Measurements from ENCODE around the genes ZNF624 and TNFRSF13B.

- RRBS, result 1% methylated on average over 28 of the region's 67 CpGs
These were observed at the start of gene ZNF624 for GRCh38 chr17:16652871-16654366. ZNF624 (minus strand) TSS chr17:16653850.

- RRBS, result 82% methylated on average over 6 of the region's 14 CpGs
These were observed at the start of gene TNFRSF13B for GRCh38 chr17:16971912-16972431. TNFRSF13B (minus strand) TSS chr17:16972118.

DNA sequence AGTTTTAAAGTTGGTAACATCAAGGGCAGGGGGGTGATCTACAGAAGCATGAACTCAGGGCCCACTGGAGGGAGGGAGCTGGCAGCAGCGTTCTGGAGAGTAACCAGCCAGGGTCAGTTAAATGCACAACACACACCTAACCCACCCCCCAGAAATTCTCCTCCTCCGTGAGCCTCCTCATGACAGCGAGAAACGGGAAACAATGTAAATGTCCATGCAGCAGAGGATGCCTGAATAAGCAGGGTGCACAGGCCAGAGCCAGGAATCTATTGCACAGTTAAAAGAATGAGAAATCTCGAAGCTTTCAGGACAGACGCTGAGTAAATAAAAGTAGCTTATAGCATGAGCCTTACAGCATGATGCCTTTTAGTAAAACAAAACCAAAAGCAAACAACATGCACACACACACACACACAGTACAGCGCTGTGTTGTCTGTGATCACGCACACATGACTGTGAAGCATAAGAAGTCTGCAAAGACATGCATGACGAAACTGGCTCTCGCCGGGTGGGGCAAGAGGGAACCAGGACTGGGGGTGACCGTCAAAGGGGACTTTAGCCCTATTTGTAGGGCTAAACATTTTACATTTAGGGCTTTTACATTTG is 1.7 kb upstream of the TNFRSF13B start:
- RRBS, result no CpG with 5 or more reads among the region's 12 CpGs

DNA sequence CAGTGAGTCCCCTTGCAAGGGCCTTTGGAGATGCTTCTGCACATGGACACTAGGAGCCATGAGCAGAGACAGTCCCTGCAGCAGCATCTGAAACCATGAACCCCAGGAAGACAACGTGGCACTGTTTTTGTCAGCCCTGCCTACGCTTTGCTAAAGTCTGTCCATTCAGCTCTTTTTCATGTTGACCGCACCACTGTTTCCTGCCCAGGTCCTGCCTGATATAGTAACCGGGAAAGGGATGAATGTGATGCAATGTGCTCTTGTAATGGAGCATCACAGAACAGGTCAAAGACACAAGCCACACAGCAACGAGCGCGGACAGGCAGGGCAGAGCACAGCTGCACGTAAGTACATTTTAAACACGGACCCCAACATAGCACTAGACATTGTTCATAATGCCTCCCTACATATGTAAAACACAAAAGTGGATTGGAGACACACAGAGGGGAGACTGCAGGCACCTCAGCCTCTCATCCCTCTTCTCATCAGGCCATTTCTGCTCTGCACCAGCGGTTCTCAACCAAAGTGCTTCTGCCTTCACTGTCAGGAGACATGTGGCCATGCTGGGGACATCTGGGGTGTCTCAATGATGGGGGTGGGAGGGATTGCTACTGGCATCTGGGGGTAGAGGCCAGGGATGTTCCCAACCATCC is 16.9 kb upstream of the TNFRSF13B start:
- RRBS, result no CpG with 5 or more reads among the region's 10 CpGs

GRCh38 chr17:17001907-17002283 is 30.0 kb upstream of the TNFRSF13B start:
- RRBS, result 0% methylated on average over 1 of the region's 17 CpGs

- RRBS, result no CpG with 5 or more reads among the region's 16 CpGs
These were observed 14.3 kb upstream of the MPRIP start for GRCh38 chr17:17027638-17028606.

DNA sequence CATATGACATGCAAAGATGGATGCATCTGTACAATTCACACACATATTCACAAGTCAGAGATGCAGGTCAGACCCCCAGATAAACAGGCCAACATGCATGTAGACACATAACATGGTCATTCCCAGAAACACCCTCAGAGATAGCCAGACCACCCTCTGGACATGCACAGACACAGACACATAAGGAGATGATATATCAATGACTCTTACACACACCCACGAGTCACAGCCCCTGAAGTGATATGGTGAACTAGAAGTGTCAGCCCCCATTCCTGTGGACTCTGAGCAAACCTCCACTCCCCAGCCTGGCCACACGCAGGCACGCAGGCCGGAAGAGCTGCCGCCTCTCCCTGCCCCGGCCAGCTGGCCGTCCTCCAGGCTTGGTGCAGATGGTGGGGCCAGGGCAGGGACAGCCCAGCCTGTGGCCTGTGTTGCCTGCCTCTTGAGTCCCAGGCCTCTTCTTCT is 10.3 kb upstream of the MPRIP start:
- RRBS, result no CpG with 5 or more reads among the region's 7 CpGs

- RRBS, result no CpG with 5 or more reads among the region's 6 CpGs
These were observed 36.1 kb downstream of the MPRIP start for GRCh38 chr17:17078228-17078837.

DNA sequence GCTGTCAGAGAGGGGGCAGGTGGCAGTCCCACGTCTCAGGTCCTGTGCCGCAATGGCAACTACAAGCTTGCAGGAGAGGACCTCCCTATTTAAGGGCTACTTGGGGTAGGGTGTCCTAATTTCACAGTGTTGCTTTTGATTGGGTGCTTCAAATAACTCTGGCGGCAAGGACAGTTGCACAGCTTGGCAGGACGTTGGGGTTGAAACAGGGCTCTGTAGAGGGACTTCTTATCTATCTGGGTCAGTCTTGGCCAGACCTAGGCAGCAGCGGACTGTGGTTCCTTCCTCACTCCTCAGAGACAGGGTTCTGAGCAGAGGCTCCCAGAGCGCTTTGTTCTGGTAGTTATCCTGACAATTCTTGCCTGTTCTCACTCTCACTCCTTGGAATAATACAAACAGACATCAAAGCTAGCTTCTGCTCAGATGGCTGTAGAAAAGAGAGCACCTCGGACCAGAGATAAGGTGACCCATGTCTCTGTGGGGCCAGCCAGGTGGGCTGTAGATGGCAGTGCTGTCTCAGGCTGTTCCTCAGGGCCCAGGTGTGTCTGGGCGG is 61.2 kb downstream of the PLD6 start:
- RRBS, result no CpG with 5 or more reads among the region's 8 CpGs

DNA sequence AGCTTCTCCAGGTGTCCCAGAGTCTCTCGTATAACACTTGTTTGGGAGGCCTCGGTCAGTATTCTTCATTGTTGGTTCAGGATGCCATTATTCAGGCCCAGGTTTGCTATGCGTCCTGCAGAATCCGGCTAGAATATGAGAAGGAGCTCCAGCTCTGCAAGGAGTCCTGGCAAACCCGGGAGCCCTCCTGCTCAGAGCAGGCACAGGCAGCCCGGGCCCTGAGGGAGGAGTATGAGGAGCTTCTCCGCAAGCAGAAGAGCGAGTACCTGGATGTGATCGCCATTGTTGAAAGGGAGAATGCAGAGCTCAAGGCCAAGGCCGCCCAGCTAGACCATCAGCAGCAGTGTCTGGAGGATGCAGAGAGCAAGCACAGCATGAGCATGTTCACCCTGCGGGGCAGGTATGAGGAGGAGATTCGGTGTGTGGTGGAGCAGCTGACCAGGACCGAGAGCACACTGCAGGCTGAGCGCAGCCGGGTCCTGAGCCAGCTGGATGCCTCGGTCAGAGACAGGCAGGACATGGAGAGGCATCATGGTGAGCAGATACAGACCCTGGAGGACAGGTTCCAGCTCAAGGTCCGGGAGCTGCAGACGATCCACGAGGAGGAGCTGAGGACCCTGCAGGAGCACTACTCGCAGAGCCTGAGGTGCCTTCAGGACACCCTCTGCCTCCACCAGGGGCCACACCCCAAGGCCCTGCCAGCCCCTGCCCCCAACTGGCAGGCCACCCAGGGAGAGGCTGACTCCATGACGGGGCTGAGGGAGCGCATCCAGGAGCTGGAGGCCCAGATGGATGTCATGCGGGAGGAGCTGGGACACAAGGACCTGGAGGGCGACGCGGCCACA is 38.9 kb downstream of the PLD6 start:
- RRBS, result 98% methylated on average over 4 of the region's 26 CpGs

DNA sequence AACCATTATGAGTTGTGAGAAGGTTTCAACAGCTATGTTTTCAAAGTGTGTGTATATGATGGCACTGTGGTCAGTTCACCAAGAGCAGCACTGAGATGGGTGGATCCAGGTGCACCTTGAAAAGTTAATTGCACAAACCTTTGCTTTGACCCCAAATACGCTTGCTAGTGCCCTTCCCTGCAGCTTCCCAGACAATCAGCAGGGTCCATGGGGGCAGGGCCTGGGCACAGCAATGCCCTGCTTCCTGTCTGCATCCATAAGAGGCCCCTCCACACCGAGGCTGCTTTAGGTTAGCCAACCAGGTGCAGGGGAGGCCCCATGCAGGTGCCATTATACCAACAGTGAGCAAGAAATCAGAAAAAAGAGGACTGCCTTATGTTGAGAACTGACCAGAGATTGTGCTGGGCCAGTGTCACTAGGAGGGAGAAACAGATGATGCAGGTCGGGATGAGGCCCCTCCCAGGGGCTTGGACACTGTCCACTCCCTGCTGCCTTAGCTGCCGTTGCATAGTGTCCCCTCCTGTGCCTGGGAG is 36.9 kb downstream of the PLD6 start:
- RRBS, result no CpG with 5 or more reads among the region's 4 CpGs

DNA sequence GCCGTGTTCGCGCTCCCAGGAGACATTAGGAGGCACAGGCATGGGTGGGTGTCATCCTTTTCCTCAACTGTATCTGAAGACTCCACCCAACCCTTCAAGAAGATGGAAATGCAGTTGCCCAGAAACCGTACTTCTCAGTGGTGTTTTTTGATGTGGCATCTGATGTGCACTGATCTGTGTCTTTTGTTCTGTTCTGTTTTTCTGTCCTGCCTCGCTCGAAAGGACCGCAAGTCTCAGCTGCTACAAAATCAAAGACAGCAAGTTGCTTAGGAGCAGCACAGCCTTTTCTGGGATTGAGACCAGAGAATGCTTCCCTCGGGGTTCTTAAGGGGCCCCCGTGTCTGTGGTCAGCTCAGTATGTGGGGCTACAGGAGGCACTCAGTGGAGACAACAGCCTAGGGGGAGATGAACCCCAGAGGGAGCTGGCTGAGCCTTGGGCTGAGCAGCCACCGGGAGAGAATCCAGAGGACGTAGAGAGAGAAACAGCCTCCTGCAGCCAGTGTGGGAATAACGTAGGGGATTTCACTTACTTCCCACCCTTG is 24.0 kb downstream of the PLD6 start:
- RRBS, result no CpG with 5 or more reads among the region's 12 CpGs

- RRBS, result 8% methylated on average over 2 of the region's 33 CpGs
These were observed 2.5 kb upstream of the NT5M start for GRCh38 chr17:17300580-17301151.

- RRBS, result 2% methylated on average over 34 of the region's 78 CpGs
These were observed 502 bp downstream of the NT5M start for GRCh38 chr17:17303450-17304300.

GRCh38 chr17:17351851-17352786 is 48.9 kb downstream of the NT5M start:
- RRBS, result no CpG with 5 or more reads among the region's 35 CpGs

DNA sequence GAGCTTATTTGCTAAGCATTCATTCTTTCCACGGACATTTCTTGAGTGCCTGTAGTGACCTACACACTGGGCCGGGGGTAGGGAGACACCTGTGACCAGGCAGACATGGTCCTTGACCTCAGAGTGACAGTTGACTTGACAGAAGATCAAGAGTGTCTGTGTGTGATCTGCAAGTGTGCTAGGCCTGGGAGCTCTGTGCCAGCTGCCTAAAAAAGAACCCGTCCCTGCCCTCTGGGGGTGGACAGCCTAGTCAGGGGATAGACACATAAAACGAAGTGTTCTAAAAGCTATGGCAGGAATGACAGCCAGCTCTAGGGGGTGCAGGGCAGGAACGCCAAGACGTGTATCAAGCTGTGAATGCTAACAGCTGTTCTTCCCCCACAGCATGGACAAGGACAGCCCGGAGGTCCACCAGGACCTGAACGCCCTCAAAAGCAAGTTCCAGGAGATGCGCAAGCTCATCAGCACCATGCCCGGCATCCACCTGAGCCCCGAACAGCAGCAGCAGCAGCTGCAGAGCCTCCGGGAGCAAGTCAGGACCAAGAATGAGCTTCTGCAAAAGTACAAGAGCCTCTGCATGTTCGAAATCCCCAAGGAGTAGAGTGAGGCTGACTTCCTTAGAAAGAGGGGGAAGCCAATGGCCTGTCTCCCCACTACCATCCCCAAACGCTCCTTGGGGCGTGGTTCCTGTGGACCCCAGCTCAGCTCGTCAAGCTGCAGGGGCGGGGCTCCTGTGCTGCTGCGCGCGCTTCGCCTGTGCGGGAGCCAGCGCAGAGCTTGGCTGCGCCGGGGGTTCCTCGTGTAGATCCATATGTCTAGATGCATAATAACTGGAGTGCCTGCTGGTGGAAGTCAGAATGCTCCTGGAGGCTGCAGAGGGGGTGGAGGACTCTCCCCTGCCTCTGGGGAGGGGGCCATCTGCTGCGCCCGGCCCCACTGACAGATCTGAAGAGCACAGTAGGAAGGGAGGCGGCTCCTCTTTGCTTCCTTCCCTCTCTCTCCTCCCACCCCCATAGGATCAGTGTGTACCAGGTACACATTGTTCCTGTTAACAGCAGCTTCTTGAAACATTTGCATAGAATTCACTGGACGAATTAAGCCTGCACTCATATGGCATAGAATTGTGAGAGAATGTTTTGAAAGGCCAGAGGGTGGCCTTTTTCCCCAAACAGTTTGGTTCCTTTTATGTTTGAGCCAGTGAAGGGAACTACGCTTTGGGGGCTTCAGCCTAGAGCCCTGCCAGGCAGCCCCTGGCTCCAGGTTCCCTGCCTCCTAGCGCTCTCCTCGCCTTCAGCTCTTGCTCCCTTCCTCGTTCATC is 4.8 kb downstream of the RASD1 start:
- RRBS, result 89% methylated on average over 6 of the region's 34 CpGs

GRCh38 chr17:17492402-17493049 is 3.7 kb downstream of the RASD1 start:
- RRBS, result no CpG with 5 or more reads among the region's 11 CpGs

DNA sequence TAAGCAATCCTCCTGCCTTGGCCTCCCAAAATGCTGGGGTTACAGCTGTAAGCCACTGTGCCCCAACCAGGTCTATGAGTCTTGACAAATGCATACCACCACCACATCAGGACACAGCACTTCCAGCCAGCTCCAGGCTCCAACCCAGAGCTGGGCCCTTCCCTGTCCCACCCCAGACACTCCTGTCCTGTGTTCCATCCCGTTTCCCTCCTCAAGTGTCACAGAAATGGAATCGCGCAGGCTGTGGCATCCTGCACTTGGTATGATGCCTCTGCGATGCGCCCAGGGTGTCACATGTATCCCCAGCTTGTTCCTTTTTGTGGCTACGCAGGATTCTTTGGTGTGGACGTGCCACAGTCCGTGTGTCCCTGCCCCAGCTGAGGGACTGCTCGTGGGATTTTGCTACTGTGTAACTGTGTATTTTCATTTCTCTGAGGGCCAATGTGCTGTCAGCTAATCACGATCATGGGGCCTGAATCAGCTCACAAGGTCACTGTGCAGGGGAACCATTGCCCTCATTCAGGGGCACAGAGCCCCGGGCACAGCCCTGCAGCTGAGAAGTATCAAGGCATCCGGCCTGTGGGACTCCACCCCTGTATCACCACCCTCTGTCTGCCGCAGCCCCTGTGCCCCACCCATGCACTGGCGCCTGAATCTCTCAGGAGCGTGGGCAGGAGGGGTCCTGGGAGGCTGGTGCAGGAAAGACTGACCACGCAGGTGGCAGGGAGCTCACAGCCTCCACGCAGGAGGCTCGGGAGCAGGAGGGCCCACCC is 43.2 kb upstream of the RASD1 start:
- RRBS, result no CpG with 5 or more reads among the region's 18 CpGs

GRCh38 chr17:17564321-17564852 is 27.1 kb downstream of the PEMT start:
- RRBS, result no CpG with 5 or more reads among the region's 7 CpGs

DNA sequence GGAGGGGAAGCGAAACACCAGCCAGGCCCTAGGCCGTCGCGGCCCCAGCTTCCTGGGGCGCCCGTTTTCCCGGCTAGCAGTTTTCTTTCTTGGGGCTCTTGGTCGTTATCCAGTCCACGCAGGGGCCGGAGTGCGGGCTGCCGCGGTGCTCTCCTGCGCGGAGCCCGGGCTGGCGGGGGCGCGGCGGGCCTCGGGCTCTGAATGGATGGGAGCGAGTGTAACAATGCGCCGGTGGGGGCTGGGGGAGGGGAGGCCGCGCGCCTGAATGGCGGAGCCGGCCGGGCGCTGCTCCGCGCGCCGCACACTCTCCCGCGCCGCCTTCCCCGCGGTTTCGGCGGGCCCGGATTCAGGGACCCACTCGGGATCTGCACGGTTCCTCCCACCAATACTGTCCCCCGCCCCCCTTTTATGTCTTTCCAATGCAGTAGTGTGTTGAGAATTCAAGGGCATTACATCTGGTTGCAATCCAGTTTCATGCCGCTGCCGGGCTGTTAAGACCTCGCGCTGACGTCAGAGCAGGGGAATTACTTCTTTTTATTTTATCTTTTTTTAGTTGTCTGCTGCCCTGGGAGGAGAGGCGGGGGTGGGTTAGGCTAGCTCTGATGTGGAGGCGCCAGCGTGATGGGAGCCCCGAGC is 1.5 kb downstream of the RAI1 start:
- RRBS, result under 1% methylated on average over 36 of the region's 55 CpGs